ENCODE results near the gene NUTM2F.

- PRO-cap: no peak
Measured at GRCh38 chr9:94175794-94176894, 83.0 kb upstream of the ZNF169 start.

DNA sequence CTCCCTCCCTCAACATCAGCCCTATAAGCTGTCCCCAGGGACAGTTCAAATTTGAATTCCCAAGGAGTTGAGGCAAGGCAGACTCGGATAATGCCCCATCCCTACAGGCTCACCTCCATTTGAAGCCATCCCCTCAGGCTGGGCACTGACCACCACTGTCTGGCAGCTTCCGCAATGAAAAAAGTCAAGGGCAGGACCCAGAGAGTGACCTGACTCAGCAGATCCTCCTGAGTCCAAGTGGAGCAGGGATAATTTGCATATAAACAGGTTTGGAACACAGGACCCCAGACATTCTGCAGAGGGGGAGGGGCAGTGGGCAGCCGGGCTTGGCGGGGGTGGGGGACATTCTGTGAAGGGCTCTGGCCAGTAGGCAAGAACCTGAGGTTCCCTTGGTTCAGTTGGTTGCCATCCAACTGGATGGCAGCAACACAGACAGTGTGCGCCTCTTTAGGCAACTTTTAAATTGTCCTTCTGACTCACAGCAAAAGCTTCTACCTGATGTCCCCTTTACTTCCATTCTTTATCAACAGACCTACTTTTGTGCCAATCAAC lies at the start of gene NUTM2F:
Gene NUTM2F (minus strand): TSS at position 150 of the 552 bp plus-strand sequence.
- PRO-cap: no peak

DNA sequence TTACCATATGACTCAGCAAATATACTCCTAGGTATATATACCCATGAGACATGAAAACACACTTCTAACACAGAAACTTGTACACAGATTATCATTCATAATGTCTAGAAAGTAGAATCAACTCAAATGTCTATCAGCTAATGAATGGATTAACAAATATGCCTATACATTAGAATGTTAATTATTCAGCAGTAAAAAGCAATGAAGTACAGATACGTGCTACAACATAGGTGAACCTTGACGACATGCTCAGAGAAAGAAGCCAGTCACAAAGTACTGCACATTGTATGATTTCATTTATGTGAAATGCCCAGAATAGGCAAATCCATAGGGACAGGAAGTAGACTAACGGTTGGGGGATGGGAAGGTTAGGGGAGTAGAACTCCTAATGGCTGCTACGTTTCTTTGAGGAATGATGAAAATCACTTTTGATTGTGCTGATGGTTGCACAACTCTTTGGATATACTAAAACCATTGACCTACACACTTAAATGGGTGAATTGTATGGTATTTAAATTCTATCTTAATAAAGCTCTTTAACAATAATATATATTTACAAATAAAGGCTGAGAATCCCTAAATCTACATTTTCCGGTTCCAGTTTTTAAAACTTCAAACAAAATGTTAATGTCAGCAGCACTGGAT lies 75.4 kb downstream of the MFSD14B start:
- PRO-cap: no peak

DNA sequence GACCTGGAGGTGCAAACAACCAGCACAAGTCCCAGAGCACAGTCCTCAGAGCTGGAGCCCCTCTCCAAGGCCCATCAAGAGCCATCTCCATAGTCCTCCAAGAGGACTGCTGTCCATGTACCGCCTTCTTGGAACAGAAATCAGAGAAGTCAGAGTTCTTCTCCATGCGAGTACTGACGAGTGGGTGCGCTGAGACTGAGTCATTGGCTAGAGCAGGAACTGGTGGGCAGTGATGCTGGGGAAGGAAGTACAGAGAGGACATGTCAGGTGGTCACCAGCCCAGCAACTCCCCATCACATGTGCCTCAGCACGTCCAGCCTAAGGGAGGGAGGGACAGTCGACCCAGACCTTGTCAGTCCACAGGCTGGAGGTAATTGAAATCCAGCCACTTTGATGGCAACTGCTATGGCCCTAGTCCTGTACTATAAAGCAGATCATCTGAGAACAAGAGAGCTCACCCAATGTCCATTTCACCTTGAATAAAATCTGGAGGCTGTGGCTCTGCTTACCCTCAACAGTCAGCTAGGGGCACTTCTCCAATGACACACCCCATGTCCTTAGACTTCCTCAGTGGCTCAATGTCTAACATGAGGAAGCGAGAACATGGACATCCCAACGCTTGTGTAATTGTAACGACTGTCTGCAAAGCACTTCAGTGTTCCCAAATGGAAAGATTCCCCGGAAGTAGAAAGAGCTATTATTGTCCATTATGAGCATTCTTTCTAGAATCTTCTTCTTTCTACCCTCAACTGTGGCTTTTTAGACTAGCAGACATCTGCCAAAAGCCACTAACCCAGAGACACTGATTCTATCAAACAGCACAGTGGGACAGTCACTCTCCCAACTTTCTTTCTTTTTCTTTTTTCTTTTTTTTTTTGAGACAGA lies 15.1 kb upstream of the FBP1 start:
- PRO-cap: unidirectional peak, minus-strand start at position 142 of the sequence

DNA sequence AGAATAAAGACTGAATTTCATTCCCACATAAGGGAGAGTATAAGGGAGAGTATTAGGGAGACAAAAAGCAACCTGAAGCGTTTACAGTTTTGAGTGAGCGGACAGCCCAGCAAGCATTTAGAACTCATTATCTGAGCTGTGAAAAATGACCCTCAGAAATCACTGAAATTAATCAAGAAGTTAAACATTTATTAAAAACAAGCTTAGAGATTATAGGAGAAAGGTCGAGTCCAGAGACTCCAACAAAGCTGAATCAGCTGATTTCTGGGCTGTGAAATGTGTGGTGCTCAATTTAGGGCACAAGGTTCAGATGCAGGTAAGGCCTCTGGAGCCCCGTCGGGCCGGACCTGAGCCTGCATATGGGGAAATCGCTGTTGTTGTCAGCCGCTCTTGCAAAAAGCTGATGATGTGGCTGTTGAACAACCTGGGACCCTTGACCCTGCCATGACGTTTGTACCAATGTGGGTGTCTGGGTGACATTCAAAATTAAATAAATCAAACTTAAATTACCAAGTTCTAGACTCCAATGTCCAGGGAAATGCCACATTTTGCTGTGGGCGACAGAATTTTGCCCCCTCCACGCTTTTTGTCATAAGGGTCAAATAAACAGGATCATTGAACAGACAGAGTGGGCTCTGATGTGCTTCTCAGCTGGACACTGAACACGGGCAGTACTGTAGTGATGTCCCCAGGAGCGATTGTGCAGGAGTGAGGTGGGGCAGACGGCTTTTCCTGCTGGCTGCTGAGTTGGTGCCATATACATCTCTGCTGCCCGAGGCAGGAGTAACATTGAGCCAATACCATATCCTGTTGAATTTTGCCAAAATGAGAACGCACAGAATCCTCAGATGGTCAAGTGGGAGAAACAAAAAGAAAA lies 27.2 kb upstream of the FBP1 start:
- PRO-cap: no peak

GRCh38 chr9:94734142-94734367 lies 7.6 kb downstream of the AOPEP start:
- PRO-cap: no peak

GRCh38 chr9:94819018-94819756 lies 92.7 kb downstream of the AOPEP start:
- PRO-cap: no peak

GRCh38 chr9:94861663-94862453 lies 135.4 kb downstream of the AOPEP start:
- PRO-cap: no peak

GRCh38 chr9:94864997-94865530 lies 138.6 kb downstream of the AOPEP start:
- PRO-cap: no peak

DNA sequence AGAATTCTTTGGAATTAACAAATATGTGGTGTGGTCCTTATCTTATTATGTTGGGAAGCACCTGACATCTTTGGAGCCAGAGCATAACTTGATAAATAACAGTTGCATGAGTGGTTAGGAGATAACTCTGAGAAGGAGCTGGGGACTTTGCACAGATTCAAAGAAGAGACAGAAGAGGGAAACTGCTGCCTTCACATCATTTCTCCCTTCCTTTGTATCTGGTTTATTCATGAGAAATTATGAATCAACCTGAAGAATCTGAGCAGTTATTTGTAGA lies 146.8 kb downstream of the AOPEP start:
- PRO-cap: no peak

- PRO-cap: no peak
Measured at GRCh38 chr9:94921748-94922098, 195.2 kb downstream of the AOPEP start.

- PRO-cap: no peak
Measured at GRCh38 chr9:94922653-94923371, 196.3 kb downstream of the AOPEP start.

GRCh38 chr9:95005485-95005897 lies 279.0 kb downstream of the AOPEP start:
- PRO-cap: no peak

DNA sequence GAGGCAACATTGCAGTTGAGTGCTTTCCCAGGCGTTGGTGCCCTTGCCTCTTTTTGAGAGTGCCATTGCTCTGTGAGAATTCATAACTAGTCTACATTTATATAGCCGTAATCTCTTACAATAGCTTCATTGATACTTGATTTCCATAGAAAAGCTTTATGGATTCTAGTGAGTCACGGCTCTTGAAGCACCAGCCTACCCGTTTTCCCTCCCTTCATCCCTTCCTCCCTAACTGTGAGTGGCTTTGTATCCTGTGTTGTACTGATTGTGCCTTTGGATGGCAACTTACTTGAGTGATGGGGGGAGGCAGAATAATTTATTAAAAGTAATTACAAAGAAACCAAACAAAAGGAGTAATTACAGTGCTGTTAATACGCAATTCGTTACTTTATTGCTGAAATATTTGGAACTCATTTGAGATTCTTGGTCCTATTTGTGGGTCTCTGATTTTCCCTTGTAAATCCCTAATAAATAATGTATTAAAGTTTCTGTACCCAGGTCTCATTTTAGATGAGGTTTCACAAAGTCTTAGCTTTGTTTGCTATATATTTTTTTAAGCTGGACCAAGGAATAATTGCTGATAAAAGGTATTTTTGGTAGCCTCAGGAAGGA lies 284.1 kb downstream of the AOPEP start:
- PRO-cap: no peak

DNA sequence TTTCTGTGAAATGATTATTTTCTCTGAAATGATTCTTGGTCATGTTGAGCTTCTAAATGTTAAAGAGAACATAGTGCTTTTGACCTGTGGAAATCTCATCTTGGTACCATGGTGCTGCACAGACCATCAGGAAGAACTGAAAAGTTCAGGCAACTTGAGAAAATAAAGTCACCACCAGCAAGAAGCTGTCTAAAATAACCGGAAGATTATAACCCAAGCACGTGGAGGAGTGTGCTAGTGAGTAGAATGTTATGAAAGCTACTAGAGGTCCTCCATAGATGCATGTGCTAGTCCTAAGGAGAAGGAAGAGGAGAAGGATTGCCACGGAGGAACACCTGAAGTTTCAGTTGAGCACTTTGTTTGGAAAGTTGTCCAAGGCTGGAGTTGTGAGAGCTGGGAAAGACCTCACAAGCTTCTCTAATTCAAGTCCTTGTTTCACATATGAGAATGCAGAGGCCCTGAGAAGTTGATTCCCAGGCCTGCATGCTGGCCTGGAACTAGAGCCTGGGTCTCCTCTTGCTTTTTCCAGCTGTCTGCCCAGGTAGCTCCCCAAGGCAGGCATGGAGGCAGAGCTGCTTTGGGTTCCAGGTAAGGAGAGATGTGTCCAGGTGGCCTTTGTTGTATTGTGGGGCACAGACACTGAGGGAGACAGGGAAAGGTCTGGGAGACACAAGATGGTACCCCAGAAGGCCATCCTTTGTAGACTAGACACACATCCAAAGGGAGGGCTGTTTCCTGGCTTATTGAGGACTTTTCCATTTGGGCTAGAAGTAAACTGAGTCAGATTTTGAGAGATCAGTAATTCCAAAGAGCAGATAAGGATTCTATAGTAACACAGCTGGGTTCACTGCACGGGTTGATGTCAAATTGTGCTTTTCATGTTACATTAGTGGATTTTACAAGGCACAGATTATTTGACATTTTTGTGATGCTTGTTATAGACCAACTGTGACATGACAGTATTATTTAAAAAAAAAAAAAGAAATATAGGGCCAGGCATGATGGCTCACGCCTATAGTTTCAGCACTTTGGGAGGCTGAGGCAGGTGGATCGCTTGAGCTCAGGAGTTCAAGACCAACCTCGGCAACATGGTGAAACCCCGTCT lies 293.5 kb downstream of the AOPEP start:
- PRO-cap: no peak

DNA sequence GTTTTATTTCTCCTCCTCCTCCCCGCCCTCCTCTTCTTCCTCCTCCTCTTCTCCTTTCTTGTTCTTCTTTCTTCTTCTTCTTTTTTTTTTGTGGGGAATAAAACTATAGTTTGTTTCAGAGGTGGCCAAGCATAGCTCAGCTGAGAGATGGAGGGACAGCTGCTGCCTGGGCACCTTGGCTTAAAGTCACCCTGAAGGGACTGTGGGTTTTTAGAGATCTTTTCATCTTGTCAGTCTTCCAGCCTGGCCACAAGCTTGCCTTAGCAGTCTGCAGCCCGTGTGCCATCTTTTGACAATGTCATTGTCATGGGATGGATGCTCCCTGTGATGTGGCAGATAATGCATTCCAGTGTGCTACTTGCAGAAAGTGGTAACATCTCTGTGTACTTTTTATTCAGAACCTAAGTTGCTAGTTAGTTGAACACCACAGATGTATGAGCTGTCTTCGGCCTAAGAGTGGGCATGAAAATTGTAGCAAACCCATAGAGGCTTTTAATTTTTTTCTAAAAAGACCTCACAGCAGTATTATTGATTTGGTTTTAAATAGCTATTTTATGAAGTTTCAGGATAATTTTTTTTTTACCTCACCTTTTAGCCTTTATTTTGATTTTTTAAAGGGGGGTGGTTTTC lies 280.8 kb downstream of the FANCC start:
- PRO-cap: no peak

DNA sequence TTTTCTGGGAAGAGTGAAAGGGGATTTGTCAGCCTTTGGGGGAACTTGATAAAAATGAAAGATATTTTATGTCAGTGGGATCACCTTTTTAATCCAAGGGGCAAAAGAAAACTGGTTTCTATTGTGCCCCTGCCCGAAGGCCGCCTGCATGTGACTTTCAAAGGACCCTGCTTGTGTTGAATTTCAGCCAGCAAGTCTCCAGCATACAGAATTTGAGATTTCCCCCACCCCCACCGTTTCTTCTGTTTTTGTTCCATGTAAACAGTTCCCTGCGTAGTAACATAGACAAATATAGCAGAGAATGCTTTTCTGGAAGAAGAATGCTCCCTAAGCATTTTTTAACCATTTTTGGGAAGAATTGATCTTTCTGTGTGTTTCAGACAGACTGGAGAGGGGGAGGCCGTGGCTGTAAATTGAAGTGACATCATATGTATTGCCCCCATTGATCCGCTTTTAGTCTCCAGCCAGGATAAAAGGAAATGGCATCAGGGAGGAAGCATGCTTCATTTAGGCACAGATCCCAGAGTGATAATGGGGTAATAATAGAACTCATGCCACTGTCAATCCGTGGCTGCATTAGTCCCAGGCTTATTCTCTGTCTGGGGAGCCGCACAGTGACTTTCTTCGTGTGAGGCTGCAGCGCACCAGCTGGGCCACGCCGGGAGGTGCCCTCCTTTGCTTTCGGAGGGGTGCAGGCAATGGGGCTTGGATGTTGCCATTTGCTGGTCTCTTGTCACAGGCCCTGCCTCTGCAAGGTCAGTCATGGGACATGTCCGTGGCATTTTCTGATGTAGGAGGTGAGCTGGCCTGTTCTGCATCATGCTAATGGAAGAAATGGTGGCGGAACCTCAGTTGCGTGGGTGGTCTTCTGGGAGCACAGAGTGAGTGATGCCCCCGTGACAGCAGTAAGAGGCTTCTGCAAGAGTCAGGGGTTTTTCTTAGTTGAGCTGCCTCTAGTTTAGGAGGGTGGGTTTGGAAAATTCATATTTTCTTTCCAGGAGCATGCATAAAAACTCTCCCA lies 261.5 kb downstream of the FANCC start:
- PRO-cap: bidirectional peak, plus-strand start at position 472 of the sequence, minus-strand start at position 159 of the sequence; unidirectional peak, plus-strand start at position 591 of the sequence

DNA sequence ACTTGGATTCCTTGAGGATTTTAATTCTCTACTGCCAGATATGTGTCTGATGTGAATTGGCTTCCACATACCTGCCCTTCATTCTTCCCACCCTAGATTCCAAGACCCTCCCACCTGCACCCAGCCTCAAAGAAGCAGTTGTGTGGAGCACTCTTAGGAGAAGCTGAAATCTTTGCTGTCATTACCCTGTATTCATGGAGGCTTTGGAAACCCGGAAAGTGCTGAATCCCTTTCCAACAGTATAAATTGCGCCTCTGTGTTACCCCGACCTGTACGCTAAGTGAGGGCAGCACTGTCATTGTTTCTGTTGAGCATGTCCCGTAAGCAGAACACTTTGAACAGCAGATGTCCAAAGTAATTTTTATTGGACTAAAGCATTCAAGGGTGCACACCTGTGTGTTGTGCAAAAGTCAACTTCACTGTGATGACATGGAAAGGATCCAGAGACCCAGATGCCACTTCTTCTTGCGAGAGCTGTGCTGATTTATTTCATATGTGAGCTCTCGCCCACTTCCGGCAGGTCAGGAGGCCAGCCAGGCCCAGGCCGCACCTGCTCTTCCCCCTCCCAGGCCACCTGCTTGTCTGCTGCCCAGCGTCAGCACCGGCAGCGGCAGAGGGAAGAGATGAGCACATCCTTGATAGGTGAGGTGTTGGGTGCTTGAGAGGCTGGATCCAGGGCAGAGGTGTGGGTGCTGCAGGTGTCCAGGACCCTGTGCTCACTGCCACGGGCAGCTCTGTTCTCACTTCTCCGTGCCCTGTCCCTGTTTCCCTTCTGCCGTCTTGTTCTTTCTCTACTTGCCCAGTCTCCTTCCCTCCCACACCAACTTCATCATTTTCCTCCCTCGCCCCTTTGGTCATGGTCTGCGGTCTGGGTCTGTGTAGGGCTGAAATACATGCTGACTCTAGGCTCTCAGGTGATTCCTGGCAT lies 243.0 kb downstream of the FANCC start:
- PRO-cap: no peak

DNA sequence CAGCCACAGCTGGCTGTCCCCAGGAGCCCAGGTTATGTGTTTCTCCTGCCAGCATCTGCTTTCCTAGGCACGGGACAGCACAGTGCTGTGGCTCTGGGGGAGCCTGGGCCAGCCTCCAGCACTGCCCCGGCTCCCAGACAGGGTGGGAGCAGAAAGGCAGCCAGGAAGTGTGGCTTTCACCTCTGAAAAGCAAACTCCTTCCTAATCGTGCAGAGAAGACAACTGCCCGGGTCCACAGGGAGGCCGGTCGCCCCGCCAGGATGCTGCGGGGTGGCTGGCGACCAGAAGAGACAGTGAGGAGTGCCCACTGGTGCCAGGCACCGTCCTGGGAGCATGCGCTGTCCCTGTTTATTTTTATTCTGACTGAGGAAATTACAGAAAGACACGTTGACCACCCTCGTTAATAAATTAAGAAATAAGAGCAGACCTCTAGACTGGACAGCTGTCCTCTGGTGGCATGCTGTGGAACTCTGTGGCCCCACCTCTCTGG lies 240.3 kb downstream of the FANCC start:
- PRO-cap: unidirectional peak, plus-strand start at position 215 of the sequence

GRCh38 chr9:95083706-95083966 lies 233.9 kb downstream of the FANCC start:
- PRO-cap: no peak